Gallbladder (tissue), 1 donor: ENCODE measurements around the genes TGM3, NOP56, TMEM239 and LZTS3.

DNA sequence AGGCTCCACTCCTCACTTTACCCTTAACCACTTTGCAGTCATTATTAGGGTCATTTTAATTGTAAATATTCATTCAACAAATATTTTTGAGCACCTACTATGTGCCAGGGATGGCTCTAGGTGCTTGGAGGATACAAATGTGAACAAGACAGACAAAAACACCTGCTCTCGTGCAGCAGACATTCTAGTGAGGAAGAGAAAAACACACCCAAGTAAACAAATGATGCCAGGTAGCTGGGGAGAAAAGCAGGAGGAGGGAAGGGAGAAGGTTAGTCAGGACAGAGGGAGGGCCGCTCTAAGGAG lies 7.1 kb downstream of the SIRPA start:
- PRO-cap: no peak

GRCh38 chr20:1927843-1928809 lies 32.9 kb downstream of the SIRPA start:
- PRO-cap: unidirectional peak, minus-strand start at chr20:1928149

DNA sequence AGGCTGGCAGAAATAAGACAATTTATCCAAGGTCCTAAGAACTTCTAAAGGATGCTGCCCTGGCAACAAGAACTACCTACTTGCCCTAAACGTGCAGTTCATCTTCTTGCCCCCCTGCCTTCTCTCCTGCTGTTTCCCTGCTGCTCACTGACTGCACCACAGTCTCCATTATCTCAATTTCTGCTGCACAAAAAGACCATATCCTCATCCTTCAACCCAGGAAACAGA lies 38.0 kb upstream of the PDYN start:
- PRO-cap: no peak

- PRO-cap: unidirectional peak, plus-strand start at chr20:2296029
Observed at GRCh38 chr20:2295719-2296132, at the start of gene TGM3. Gene TGM3, plus strand, starts transcription at chr20:2296001.

DNA sequence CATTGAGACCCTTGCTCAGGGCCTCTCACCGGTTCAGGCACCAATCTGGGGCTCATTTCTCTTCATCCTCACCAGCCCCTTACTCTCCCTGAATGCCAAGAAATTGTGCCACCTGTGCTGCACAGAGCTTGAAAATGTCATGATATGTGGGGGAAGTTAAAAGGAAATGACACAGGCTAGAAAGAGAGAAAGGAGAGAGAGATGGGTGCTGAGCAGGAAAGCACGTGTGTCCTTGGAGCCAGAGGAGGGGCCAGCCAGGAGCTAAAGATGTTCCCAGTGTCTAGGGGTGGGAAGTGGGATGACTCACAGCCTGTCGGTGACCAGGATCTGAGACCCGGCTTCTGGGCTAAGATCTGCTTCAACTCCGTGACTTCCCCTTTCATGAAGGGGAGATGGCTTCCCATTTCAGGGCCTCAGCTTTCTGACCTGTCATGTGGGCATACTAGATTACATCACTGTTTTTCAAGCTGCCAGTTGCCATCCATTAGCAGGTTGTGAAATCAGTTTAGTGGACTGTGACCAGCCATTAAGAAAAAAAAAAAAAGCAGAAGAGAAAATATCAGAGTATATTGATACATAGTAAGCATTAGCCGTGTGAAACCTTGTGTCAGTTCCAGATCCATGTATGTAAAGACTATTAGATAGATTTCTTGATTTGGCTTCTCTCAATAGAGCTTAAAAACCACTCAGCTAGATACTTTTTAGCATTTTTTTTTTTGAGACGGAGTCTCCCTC lies 5.4 kb downstream of the TGM3 start:
- PRO-cap: no peak

DNA sequence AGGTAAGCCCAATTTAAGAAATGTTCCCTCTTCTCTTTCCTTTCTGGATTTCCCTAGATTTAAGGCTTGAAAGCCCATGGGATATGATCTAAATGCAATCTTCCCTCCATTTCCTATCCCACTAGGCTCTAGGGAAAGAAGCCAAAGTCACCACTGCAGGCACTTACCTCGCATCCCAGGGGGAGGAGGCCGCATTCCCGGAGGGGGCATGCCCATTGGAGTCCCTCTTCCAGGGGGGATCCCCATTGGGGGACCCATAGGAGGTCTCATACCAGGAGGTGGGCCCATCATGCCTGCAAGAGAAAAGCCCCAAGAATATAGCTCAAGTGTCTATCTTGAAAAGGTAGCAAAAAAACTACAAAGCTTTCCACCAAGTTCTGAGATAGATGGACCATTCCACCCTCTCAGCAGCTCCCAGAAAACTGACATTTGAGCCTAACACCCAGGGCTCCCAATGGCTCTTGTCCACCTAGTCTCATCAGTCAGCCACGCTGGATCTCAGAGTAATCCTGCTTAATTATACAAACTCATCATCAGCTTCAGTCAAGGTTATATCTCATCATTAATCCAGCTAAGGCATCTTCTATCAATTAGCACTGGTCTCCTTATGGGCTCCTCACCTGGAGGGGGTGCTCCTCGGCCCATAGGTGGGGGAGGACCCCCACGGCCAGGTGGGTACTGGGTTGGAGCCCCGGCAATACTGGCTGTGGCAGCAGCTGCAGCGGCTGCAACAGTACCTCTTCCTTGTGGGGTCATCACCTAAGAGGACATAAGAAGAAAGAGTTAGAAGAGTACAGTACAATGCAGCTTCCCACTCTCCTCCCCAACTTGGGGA lies 7.9 kb downstream of the SNRPB start:
- PRO-cap: no peak

GRCh38 chr20:2558062-2558770 lies 21.8 kb downstream of the TMC2 start:
- PRO-cap: no peak

- PRO-cap: no peak
Observed at GRCh38 chr20:2624191-2624606, 28.2 kb upstream of the NOP56 start.

- PRO-cap: bidirectional peak, plus-strand start at chr20:2652632, minus-strand start at chr20:2652432
Observed at GRCh38 chr20:2651635-2652757, at the start of gene NOP56. Gene NOP56, plus strand, starts transcription at chr20:2652632.

- PRO-cap: no peak
Observed at GRCh38 chr20:2687930-2688324, 4.7 kb upstream of the EBF4 start.

DNA sequence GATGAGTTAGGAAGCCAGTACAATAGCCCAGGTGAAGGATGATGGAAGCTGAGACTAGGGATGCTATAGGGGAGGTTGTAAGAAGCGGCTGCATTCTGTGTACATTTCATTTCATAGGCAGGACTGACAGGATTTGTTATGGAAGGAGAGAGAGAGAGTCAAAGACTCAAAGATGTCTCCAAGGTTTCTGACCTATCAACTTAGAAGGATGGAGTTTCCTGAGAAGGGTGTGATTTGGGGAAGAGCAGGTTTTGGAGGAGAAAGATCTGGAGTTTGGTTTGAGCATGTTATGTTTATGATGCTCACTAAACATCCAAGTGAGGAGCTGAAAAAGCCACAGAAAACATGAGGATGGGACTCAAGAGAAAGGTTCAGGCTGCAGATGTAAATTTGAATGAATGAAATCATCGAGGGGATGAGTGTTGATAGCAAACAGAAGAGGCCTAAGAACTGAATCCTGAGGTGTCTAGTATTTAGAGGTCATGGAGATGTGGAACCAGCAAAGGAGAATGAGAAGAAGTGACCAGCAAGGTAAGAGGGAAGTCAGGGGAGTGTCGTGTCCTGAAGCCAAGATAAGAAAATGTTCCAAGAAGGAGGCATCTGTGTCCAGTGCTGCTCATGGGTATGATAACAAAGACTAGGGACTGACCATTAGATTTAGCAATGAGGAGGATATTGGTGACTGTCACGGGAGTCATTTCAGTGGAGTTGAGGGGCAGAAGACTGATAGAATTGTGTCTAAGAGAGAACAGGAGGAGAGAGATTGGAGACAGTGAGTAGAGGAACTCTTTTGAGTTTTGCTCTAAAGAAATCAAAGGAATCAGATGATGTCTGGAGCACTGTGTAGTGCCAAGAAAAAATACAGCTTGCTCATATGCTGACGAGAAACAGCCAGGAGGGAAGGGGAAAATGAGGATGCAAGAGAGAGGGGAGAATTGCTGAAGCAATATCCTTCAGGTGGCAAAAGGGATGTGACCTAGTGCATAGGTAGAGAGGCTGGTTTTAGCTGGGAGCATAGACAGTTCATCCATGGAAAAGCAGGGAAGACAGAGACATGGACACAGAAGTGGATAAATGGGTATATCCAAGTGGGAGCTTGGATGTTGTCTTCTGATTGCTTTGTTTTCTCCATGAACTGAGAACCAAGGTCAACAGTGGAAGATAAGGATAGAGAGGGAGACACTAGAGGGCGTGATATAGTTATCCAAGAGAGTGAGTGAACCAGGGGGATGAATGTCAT lies 20.1 kb downstream of the EBF4 start:
- PRO-cap: no peak

GRCh38 chr20:2801091-2801770 lies 804 bp upstream of the CPXM1 start:
- PRO-cap: no peak

GRCh38 chr20:2816037-2816622 lies at the start of gene TMEM239:
Gene TMEM239, plus strand, starts transcription at chr20:2816364.
- PRO-cap: no peak

DNA sequence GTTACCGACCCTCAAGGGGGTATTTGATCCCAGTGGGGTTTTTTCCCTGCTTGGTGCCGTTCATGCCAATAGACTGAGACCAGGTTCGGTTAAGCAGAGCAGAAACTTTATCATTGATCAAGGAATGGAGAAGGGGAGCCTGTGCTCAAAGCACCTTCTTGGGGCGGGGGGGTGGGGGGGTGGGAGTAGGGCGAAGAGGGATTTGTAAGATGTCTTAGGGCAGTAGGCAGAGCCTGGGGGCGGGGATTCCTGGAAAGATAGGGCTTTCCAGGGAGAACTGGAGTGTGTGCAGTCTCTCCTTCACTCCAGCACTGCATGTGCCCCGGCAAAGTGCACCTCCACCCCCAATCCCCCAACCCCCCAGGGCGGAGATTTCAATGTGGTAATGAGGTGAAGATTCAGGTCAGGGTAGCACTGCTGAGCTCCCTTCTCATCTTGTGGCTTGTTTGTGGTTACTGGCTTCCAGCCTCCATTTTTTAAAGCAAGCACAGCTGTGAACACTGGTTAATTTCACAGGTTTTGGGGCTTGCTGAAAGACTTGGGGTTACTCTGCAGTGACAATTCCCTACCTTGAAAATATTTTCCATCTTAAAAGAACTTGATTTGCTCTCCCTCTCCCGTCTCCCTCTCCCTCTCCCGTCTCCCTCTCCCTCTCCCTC lies 5.9 kb downstream of the TMEM239 start:
- PRO-cap: no peak

- PRO-cap: no peak
Observed at GRCh38 chr20:2863867-2864782, 9.2 kb upstream of the PTPRA start.

DNA sequence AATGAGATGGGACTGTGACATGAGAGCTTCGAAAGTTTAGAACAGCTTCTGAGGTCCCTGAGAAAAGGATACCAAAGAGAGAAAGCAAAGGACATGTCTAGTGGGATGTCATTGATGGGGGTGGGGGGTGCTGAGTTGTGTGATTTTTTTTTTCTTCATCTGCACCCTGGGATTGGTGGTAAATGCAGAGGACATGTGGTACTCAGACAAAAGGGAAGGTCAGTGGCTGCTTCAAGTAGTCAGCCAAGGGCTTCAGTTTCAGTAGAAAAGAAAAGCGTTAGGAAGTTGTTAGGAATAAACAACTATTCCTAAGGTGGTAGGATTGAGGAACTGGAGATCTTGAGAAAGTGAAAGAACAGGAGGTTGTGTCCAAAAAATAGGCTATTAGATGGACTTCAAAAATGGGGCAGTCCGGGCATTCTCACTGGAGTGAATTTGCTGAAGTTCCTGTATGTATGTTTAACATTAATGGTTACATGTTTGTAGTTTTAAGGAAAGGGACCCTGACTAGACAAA lies 34.2 kb upstream of the GNRH2 start:
- PRO-cap: no peak

DNA sequence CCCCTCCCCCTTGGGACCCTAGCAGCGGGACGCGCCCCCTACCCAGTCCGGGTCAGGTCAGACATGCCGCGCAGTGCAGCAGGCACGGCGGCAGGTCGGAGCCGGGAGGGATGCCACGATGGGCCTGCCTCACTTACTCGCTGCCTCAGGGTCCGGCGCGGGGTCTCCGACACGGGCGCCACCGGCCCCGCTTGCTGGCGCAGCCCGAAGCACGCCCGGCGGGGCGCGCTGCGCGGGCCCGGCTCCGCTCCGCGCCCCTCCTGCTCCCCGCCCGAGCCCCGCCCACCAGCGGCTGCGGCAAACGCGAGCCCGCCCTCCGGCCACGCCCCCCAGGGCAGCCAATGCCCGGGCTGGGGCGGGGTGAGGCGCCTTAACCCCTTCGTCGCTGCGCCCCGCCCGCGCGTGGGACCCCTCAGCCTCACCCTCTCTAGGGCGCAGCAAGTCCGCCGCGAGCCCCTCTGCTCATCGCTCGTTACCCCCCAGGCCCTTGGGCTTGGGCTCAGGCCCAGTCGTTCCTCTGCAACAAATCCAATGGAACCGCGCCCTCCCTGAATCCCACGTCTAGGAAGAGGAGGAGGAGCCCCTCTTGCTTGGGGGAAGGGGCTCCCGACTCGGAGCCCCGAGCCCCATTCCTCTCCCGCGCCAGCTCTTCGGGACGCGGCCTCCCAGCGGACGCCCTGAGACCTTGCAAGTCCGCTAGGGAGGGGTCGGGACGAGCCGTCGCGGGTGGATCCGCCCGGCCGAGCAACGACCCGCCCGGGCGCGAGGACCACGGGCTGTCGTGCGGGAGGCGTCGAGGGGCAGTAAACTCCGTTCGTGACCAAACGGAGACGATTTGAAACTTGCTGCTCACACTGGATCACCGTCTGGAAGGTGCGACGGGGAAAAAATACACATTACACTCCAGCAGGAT lies at the start of gene LZTS3:
Gene LZTS3, minus strand, starts transcription at position 232 of the 913 bp plus-strand sequence.
- PRO-cap: bidirectional peak, plus-strand start at position 563 of the sequence, minus-strand start at position 232 of the sequence; bidirectional peak, plus-strand start at position 690 of the sequence, minus-strand start at position 687 of the sequence

GRCh38 chr20:3248351-3248648 lies 9.3 kb upstream of the SLC4A11 start:
- PRO-cap: no peak

GRCh38 chr20:3472039-3473014 lies 1.5 kb downstream of the ATRN start:
- PRO-cap: no peak

GRCh38 chr20:3524536-3525405 lies 54.0 kb downstream of the ATRN start:
- PRO-cap: no peak